Measurements from ENCODE around the genes CWC15 and FAM76B.

DNA sequence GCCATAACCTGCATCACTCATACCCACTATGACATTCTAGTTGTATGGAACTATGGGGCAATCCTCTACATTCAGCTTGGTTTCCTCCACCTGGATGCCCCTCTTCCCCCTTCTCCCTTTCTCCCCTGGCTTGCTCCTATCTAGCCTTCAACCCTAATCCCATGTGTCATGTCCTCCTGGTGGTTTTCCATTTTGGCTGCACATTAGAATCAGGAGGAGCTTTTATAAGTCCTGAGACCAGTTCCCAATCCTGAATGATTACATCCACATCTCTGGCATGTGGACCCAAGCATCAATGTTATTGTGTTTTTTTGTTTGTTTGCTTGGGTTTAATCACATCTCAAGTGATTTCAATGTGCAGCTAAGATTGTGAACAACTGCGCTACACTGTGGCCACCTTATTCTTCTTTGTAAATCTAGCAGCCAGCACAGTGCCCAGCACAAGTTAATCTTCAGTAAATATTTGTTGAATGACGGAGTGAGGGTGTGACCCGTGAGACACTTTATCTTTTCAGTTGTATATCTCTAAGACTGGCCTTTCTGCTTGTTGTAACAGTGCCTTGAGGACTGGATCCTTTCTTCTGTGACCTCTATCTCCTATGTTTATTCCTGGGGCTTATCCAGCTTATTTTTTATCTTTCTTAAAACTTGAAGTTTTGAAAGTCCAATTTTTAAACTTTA lies 21.6 kb upstream of the AMOTL1 start:
- RRBS: no CpG with 5 or more reads among the region's 3 CpGs

GRCh38 chr11:94821432-94821932 lies 53.3 kb downstream of the AMOTL1 start:
- RRBS: no CpG with 5 or more reads among the region's 14 CpGs

- RRBS: no CpG with 5 or more reads among the region's 73 CpGs
These were observed at the start of gene CWC15 for GRCh38 chr11:94972950-94974130. CWC15 (minus strand) TSS chr11:94973556.

DNA sequence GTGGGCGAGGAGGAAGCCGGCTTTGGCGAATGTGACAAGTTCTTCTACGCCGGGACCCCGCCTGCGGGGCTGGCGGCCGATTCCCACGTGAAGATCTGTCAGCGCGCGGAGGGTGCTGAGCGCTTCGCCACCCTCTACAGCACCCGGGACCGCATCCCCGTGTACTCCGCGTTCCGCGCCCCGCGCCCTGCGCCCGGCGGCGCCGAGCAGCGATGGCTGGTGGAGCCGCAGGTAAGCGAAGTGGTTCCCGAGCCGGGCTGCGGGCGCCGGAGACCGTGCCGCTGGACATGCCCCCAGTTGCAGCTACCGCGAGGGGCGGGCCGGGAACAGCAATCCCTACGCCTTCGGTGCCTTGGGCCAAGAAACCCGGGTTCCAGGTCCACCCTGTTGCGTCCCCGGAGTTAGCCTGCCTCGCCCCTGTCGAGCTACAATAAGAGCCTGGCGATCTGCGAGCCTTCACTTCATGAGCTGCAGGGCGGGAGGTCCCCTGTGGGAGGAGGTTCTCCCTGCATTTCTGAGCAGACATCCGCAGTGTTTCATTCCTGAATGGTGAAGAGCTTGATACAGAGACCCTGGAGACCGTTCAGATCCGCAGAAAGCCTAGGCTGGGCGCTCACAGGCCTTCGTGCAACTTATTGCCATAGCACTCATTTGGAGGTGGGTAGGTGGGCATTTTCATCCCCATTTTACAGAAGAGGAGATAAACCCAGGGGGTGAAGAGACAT lies 513 bp downstream of the ENDOD1 start:
- RRBS: 2% methylated on average over 36 of the region's 58 CpGs

- RRBS: no CpG with 5 or more reads among the region's 4 CpGs
These were observed 38.9 kb downstream of the ENDOD1 start for GRCh38 chr11:95128565-95128963.

- RRBS: 69% methylated on average over 3 of the region's 11 CpGs
These were observed 59.9 kb downstream of the ENDOD1 start for GRCh38 chr11:95149464-95150106.

DNA sequence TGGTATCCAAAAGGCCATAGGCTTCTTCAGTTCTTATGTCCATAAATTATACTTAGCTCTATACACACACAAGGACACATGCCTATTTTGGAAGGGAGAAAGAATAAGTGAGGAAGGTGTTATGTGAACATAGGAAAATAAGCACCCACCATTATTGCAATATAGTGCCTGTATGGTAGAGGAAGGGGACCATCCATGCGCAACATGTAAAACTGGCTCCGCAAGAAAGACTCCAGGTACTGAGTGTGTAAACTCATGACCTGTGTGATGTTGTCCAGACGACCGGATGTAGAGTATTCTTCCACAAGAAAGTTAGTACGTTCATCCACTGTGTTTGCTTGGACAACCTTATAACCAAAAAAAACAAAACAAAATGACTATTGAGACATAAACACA lies 39.7 kb downstream of the SESN3 start:
- RRBS: no CpG with 5 or more reads among the region's 5 CpGs

DNA sequence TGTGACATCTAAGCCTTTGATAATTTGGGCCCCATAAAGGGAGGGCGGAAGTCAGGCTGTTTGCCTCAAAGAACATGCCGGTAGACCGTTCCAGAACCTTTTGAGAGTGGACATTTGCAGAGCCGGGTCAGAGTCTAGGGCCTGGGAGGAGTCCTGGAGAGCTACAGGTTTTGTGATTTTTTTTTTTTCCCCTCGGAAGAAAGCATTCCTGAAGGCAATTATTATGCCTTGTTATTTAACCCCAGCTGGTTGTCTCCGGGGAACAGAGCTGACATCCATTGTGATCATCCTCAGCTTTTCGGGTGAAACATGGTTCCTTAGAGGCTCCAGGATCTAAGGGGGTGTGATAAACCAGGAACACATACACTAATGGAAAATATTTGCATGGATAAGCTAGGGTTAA lies 68.5 kb upstream of the SESN3 start:
- RRBS: no CpG with 5 or more reads among the region's 7 CpGs

DNA sequence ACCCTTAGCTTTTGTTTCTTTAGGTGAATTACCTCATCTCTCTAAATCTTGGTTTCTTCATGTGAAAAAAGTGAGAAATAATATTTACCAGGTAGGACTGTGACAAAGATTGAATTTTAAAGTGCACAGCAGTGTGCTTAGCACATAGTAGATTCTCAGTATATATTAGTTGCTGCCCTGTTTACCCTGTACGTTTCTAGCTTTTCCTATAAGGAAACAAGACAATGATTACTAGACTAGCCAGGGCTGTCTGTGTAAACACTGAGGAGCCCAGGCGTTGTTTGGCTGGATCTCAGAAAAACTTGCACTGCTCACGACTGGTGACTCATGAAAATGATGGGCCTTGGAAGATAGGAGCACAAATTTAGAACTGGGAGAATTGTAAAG lies 277.0 kb downstream of the FAM76B start:
- RRBS: no CpG with 5 or more reads among the region's 3 CpGs

GRCh38 chr11:95789300-95790290 lies at the start of gene FAM76B:
FAM76B (minus strand) TSS chr11:95789782.
- RRBS: no CpG with 5 or more reads among the region's 90 CpGs

DNA sequence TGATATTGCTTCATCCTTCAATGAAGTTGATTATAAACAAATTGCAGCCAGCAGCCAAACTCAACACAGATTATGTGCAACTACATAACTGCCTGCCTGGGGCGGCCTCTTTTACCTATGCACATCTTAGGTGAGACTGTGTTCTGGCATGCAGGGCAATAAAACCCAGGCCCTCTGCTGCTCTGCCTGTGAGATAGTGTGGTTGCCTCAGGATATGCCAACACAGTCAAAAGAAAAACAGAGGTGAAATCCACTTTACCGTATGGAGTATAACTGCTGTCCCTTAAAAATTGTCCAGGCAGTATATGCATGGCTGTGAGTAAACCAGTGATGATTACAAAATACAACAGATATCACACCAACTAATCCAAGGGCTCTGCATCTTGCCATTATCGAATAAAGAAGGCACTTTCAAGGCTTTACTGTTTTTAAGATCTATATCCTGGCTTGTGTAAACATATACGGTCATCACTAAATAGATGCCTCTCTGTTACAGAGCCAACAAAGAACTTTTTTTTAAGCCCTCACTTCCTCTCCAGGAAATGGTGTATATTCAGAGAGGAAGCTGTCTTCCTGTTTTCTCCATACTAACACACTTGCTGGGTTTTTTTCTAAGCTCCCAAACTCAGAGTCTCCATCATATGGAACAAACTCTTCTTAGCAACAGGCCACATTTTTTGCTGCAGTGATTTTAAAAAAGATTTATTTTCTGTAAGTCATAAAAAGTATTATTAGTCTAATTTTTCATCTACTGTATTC lies 135.4 kb downstream of the MAML2 start:
- RRBS: no CpG with 5 or more reads among the region's 4 CpGs

GRCh38 chr11:96208151-96208769 lies 134.7 kb downstream of the MAML2 start:
- RRBS: no CpG with 5 or more reads among the region's 1 CpG

- RRBS: no CpG with 5 or more reads among the region's 5 CpGs
These were observed 130.5 kb downstream of the MAML2 start for GRCh38 chr11:96212261-96213031.

GRCh38 chr11:96267392-96268058 lies 75.5 kb downstream of the MAML2 start:
- RRBS: no CpG with 5 or more reads among the region's 2 CpGs

DNA sequence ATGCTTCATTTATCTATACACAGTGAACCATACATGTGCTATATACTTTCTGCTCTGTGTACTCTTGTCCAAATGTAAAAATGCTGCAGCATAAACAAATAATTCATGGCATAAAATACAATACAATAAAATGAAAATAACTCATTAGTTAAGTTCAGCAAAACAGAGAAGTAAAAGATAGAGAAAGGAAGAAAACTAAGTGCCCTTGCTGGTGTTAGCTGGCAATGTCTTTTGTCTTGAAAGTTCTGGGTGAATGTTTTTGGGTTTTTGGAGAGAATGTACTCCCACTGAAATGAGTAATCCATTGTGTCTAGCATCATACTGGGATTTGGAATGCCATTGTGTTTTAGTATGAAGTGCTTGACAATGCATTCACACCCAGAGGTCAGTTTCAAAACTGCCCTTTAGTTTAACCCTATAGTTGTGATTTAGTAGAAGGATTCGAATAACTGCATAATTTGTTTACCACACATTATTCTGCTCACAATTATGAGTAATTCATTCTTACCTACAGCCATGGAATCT lies 34.0 kb downstream of the MAML2 start:
- RRBS: no CpG with 5 or more reads among the region's 1 CpG

- RRBS: no CpG with 5 or more reads among the region's 4 CpGs
These were observed 4.2 kb downstream of the MAML2 start for GRCh38 chr11:96338845-96339215.

- RRBS: no CpG with 5 or more reads among the region's 6 CpGs
These were observed 2.6 kb downstream of the MAML2 start for GRCh38 chr11:96340244-96340906.

- RRBS: no CpG with 5 or more reads among the region's 2 CpGs
These were observed 930 bp downstream of the MAML2 start for GRCh38 chr11:96342085-96342445.

Measured in SK-N-MC (cell line).